ENCODE measurements around a stretch of chr2.

DNA sequence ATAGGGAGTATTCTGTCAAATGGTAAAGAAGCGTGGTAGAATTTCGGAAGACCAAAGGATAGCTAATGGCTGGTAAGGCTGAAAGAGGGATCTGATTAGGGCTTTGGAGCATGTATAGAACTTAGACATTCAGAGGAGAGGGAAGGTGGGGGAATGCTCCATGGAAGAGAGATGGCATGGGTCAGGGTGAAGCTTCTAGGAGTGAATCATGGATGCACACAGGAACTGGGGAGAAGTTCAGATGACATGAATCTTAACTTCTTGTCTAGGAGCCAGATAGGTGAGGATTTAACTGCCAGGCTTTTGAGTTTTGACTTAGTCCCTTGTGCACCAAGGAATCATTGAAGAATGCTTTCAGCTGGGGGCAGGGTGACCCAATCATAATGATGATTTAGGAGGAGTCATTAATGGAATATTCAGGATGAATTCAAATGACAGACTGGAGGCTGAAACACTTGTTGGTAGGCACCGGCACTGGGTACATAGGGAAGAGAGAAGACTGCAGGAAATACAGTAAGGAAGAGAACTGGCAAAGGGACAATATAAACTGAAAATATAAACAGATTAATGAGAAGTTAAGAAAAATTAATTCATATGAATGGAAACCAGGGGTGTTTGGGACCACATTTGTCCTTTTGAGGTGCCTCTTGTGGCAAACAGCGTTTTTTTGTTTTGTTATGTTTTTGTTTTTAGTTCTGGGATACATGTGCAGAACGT, 91.8 kb downstream of the TSPYL6 start:
- PRO-cap = no peak
- RRBS, 2 experiments = no CpG with 5 or more reads among the region's 5 CpGs

- PRO-cap = no peak
- RRBS, 2 experiments = no CpG with 5 or more reads among the region's 8 CpGs
Observed at GRCh38 chr2:54422107-54422602, 34.0 kb upstream of the SPTBN1 start.

DNA sequence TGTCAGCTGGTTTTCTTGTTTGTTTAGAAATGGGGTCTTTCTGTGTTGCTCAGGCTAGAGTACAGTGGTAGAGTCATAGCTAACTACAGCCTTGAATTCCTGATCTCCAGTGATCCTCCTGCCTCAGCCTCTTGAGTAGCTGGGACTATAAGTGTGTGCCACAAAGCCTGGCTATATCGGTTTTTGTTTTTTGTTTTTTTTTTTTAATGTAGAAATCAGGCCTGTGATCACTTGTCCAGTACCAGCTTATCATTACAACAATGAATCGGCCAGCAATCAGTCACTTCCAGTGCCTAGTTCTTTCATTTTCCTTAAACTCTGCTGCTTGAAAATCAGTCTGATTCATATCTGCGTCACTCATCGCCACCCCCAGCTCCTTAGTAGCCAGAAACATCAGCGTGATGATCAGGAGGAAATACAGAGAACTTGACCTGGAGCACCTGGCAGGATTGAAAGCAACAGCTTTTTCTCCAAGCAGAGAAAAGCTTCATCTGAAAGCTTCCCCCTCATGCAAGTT, 75.3 kb downstream of the SPTBN1 start:
- PRO-cap = no peak
- RRBS, 2 experiments = no CpG with 5 or more reads among the region's 5 CpGs

DNA sequence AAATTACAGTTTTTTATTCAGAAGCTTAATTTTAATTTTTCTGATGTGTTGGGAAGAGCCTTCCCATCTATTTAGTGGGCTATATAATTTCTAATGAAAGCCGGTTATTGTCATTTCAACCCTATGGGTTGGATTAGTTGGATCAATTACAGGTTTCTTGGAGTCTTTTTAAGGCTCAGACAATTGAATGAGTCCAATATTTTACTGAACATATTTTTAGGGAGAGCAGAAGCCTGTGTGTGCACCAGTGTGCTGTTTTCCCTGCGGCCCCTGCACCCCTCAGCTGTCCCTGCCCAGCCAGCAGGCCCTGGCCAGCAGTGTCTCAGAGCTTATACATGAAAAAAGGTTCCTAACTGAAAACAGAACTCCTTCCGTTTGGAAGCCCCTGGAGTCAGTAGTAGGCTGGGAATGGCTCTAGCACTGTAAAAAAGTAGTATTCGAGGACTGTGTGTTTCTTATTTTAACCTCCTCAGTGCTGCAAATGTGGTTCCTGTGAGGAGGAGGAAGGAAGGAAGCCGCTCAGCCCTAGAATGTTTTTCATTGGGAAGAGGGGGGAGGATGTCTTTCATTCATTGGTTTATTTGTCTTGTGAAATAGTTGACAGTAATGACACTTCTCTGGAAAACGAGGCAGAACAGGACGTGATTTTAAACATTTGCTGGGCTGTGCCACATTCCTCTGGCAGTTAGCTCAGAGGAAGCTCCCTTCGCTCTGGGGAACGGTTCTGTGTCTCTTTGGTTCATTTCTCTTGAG, 103.4 kb downstream of the SPTBN1 start:
- PRO-cap = unidirectional peak, plus-strand start at position 122 of the sequence; bidirectional peak, plus-strand start at position 609 of the sequence, minus-strand start at position 430 of the sequence
- RRBS, 2 experiments = no CpG with 5 or more reads among the region's 9 CpGs

DNA sequence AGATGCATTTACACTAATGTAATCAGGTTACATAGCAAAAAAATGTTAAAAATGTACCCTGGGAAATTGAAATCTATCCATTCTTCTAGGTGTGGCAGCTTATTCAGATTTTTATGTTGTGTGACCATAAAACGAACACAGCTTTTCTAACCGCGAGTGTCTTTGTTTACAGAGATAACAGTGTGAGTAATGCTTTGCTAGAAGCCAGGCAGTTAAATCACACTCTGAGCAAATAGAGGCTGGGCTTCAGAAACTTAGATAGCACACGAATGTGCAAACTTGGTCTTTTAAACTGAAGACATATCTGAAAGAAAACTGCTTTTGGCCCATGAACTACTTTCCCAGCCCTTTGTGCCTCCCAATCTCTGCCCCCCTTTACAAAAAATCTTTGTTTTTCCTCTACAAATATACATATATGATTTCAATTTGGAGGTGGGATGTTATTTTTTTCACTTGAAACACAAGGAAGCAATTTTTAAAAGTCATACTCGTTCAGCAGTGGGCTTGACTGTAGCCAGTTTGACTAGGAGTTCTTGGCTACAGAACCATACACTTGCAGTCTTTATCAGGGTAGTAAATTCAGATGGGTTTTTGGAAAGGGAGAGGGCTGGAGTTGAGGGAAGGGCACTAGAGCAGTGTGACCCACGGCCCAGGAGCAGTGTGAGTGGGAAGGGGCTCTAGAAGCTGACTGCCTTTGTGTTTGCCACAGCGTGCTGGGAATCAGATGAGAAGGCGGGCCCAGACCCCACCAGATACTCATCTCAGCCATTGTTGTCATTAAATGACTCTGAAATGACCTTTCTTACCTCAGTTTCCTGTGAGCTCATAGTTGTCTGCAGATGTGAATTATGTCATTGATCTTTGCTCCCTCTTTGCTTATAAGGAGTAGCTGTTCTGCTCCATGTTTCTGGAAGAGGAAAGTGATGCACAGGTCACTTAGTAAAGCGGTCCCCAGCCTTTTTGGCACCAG, 116.4 kb downstream of the SPTBN1 start:
- PRO-cap = bidirectional peak, plus-strand start at position 908 of the sequence, minus-strand start at position 666 of the sequence
- RRBS, 2 experiments = no CpG with 5 or more reads among the region's 9 CpGs

- PRO-cap = no peak
- RRBS, 2 experiments = no CpG with 5 or more reads among the region's 7 CpGs
Observed at GRCh38 chr2:54573241-54573652, 117.1 kb downstream of the SPTBN1 start.

GRCh38 chr2:54604734-54605593, 118.5 kb upstream of the EML6 start:
- PRO-cap = no peak
- RRBS, 2 experiments = no CpG with 5 or more reads among the region's 13 CpGs

- PRO-cap = no peak
- RRBS, 2 experiments = no CpG with 5 or more reads among the region's 6 CpGs
Observed at GRCh38 chr2:54642883-54643279, 80.6 kb upstream of the EML6 start.

GRCh38 chr2:54649413-54650227, 73.8 kb upstream of the EML6 start:
- PRO-cap = no peak
- RRBS, 2 experiments = no CpG with 5 or more reads among the region's 16 CpGs

GRCh38 chr2:54653440-54654302, 69.8 kb upstream of the EML6 start:
- PRO-cap = no peak
- RRBS, 2 experiments = no CpG with 5 or more reads among the region's 27 CpGs

- PRO-cap = no peak
- RRBS, 2 experiments = no CpG with 5 or more reads among the region's 12 CpGs
Observed at GRCh38 chr2:54657560-54658065, 65.8 kb upstream of the EML6 start.

DNA sequence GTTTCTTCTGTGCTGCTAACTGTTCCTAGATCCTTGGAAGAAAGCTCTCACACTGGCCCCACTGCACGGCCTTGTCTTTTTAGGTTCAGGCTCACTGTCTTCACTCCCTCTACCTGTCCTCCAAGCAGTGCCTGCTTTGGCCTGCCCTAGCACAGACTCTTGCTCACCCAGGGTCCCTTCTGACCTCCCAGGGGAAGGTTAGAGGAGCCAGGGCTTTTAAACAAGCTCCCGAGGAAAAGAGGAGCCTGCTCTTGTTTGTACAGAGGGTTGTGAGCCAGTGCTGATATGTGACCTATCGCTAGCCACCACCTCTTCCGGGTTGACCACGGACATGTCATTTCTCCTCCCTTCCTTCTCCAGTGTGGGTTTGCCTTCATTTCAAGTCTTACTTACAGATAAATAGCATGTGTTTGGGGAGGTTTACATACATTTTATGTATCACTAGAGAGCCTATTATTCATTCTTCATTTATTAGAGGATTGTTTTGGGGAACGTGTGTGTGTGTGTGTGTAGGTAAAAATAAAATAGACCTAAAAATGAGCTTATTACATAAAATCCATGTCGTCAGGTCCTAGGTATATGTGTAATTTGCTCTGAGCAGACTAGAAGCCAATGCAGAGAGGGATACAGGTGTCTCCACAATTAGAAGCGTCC, 94.6 kb downstream of the RTN4 start:
- PRO-cap = no peak
- RRBS, 2 experiments = no CpG with 5 or more reads among the region's 8 CpGs

- PRO-cap = no peak
- RRBS, 2 experiments = no CpG with 5 or more reads among the region's 2 CpGs
Observed at GRCh38 chr2:54982403-54982858, 67.8 kb downstream of the RTN4 start.

- PRO-cap = no peak
- RRBS, 2 experiments = no CpG with 5 or more reads among the region's 3 CpGs
Observed at GRCh38 chr2:55013105-55013770, 37.0 kb downstream of the RTN4 start.

GRCh38 chr2:55032789-55033465, 17.3 kb downstream of the RTN4 start:
- PRO-cap = no peak
- RRBS, 2 experiments = no CpG with 5 or more reads among the region's 4 CpGs

DNA sequence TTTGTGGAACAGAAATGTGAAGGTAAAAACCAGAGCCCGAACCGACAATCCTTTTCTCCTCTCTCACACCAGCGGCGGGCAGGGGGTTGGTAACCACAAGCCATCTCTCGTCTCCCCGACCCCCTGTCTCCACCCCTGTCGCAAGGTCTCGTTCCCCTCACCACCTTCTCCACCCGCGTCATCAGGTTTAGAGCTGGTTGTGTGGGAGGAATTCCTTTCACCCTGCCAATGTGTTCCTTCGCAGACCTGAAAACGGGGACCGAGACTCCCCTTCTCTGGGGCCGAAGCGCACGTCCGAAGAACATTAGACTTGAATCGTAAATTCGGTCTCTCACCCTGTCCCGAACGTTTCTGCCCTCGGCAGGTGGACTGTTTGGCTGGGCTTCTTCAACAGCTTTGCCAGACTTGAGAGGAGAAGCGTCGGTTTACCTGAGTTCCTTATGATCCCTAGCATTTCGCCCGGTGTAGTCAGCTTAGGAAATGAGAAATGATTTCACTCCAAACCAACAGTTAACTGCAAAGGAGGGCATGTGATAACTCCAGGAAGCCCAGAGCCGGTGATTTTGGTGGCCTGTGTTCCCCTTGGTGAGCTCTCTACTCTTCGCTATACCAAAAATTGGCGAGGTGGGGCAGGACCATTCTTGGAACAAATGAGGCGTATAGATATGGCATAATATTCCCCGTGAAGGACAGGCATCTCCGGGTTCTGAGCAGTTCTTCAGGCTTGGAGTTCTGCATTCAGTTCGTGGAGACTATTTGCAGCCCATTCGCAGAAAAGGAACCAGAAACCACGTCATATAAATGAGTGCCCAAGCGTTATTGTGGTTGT, 591 bp downstream of the CFAP36 start:
- PRO-cap = no peak
- RRBS, 2 experiments = 0 to 3% methylated on average over 1 to 2 of the region's 36 CpGs

- PRO-cap = no peak
- RRBS, 2 experiments = no CpG with 5 or more reads among the region's 5 CpGs
Observed at GRCh38 chr2:55843023-55843823, 80.4 kb downstream of the EFEMP1 start.

DNA sequence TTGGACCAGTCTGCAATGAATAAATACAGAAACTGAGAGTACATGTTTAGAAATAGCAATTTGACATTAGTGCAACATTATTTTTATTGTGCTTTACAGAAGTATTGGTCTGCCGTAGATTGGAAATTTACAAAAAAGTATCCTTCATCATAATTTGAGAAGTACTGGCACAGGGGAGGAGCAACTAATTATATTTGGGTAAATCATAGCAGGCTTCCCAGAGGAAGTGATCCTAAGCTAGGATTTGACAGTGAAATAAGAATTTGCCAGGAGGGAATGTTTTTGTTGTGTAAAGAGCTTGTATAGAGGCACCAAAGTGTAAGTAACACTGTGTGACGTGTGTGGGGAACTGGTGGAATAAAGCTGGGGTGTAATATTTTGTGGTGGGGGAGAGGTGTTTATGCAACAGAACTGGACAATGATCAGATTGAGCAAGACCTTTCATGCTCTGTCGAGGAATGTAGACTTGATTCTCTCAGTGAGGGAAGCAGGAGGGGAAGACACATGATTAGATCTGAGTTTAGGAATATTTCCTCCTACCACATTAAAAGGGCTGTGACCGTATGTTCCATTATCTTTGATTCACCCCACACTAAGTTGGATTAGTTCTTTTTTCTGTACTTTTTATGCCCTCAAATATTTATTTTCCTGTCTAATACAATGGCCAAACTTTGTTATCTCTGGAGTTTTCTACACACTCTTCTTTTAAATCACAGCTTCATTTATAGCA, 43.7 kb downstream of the EFEMP1 start:
- PRO-cap = no peak
- RRBS, 2 experiments = no CpG with 5 or more reads among the region's 4 CpGs

GRCh38 chr2:55885546-55886059, 38.0 kb downstream of the EFEMP1 start:
- PRO-cap = no peak
- RRBS, 2 experiments = no CpG with 5 or more reads among the region's 5 CpGs

DNA sequence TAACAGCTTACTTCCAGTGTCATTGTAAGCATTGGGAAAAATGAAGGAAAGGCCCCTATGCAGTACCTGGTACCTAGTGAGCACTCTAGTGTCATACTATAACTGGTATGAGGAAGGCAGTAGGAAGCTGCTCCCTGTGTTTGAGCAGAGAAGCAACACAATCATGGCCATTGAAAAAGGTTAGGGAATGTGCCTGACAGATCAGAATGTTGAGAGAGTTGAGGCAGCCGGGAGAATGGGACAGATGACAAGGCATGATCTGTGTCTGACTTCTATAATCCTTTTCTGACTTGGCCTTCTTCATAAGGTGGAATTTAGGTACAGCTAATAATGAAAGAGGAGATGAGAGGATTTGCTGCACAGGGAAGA, 52.3 kb downstream of the CCDC85A start:
- PRO-cap = no peak
- RRBS, 2 experiments = no CpG with 5 or more reads among the region's 1 CpG